SP-49 (cell line): ENCODE measurements around a stretch of chr4.

- PRO-cap, result no peak
These were observed 28.5 kb downstream of the RHOH start for GRCh38 chr4:40225276-40225867.

DNA sequence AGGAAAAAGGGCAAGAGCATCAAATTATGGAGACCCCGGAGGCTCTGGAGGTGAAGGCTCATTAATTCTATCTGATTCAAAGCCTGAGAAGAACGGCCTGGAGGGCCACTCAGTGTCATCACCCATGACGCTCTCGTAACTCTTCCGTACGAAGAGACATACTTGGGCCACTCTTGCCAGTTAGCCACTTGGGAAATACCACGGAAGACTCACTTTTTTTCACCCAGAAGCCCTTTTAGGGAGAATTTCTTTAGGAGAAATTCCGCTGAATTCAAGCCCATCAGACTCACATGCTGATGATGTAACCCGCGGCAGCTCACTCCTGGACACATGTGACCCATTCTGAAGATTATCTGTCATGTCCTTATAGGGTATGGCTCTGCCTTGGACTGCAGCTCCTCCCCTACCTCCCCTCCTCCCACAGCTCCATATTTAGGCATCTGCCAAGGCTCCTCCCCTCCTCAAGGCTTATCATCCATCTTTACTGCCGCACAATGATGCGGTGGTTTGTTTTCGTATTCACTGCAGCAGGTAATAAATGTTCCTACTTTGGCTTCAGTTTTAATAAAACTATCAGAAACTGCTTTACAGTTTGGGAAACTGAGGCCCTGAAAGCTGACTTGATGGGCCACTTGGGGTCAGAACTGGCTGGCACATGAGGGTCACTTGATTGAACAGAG, 41.9 kb downstream of the RHOH start:
- PRO-cap, result no peak

GRCh38 chr4:40241994-40242534, 45.2 kb downstream of the RHOH start:
- PRO-cap, result no peak

DNA sequence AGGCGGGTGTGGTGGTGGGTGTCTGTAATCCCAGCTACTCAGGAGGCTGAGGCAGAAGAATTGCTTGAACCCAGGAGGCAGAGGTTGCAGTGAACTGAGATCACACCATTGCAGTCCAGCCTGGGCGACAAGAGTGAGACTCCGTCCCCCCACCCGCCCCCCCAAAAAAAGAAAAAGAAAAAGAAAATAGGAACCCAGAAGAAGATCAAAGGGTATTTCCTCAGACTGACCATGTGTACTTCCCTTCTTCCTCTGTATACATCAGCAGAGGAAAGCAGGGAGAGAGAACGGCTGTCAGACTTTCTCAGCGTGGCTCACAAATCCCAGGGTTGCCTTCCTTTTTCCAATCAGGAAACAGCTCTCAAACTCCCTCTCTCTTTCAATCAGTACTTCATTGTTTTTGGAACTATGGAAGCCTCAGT, 59.0 kb downstream of the CHRNA9 start:
- PRO-cap, result no peak

- PRO-cap, result no peak
These were observed 98.3 kb downstream of the CHRNA9 start for GRCh38 chr4:40433391-40433908.

- PRO-cap, result no peak
These were observed 127.3 kb downstream of the CHRNA9 start for GRCh38 chr4:40462328-40462842.

DNA sequence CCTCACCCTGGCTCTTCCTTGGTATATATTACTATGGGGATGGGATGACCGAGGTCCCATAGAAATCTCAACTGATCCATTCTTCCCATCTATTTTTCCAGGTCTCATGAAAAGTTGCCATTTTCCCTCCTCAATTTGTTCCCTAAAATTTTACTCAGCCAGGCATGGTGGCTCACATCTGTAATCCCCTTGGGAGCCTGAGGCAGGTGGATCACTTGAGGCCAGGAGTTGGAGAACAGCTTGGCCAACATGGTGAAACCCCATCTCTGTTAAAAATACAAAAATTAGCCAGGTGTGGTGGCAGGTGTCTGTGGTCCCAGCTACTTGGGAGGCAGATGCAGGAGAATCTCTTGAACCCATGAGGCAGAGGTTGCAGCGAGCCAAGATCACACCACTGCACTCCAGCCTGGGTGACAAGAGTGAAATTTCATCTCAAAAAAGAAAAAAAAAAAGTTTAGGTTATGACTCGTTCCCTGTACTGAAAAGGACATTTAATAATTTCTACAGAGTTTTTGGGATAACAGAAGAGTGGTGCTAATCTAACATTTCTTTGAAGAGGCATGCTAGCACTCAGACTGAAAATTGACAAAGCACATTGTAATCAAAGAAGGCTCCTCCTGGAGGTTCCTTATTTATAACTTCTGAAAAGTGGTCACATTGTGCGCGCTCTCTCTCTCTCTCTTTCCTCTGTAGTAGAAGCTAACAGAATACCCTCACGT, 134.3 kb downstream of the RBM47 start:
- PRO-cap, result no peak

- PRO-cap, result no peak
These were observed 52.6 kb downstream of the RBM47 start for GRCh38 chr4:40576899-40577636.

DNA sequence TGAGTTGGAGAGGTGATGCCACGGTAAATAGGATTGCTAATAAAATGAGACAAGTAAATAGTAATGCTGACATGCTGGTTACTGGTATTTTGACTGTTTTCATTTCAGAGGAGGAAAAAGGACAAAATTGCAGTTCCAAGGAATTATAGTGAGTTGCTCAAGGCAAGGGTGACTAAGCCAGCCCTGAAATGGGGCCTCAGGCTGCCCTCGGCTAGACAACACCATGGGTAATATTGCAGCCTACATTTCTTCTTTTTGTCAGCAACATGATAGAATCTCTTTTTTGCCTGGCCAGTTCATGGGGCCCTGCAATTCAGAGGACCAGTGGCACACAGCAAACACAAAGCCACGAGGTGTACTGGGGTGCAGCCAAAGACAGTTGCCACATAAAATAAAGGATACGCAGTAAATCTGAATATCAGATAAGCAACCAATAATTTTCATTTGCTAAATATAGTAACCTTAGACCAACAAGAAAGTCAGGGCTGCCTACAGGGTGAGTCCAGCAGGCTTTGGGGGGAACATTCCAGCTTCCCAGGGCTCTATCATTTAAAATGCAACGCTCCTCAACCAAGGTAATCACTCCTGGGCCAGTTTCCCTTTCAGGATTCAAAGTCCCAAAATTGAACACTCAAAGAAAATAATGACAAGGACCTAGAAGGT, 41.8 kb downstream of the RBM47 start:
- PRO-cap, result no peak

DNA sequence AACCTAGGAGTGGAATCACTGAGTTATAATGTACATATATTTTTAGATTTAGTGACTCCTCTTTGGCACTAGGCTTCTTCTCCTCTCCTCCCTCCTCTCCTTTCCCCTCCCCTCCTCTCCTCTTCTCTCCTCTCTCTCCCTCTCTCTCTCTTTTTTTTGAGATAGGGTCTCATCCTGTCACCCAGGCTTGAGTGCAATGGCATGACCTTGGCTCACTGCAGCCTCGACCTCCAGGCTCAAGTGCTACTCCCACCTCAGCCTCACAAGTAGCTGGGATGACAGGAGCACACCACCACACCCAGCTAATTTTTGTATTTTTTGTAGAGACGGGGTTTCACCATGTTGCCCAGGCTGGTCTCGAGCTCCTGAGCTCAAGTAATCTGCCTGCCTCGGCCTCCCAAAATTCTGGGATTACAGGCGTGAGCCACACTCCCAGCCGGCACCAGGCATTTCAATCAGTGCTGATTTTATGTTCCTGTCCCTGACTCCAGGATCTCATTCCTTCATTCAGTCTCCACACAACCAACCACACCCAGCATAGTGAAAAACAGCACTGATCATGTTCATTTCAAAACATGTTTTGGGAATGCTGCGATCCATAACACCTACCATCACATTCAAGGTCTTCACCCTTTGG, 26.1 kb downstream of the RBM47 start:
- PRO-cap, result no peak

GRCh38 chr4:40625732-40626908, 3.5 kb downstream of the RBM47 start:
- PRO-cap, result no peak

GRCh38 chr4:40631097-40631307, 1.3 kb upstream of the RBM47 start:
- PRO-cap, result no peak

GRCh38 chr4:40721867-40722386, 27.8 kb upstream of the NSUN7 start:
- PRO-cap, result no peak

GRCh38 chr4:40734590-40734945, 15.2 kb upstream of the NSUN7 start:
- PRO-cap, result no peak

DNA sequence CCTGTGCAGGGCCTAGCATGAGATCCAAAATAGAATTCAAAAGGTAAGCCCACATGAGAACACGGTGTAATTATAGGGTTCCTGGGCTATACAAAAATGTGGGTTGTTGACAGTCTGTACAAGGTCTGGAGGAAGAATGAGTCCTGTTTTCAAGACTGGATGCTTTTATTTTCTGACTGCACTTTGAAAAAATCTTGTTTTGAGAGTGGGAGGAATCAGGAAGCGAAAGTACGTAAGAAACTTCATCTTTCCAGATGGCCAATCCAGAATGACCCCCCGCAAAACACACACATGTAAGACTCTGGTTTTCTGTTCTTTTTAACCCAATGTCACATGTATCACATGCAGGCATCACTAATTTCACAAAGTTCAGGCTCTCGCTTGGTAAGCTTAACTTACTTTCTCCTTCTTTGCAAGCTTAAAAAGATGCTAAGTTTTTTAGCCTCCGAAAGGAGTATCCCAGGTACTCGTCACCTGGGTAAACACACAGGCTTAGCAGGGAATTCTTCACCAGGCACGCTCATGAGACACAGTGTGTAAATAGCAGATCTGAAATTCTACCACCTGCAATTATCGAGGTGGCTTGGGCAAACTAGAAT, 90.5 kb downstream of the NSUN7 start:
- PRO-cap, result no peak

- PRO-cap, result no peak
These were observed 91.2 kb downstream of the NSUN7 start for GRCh38 chr4:40840952-40841441.

GRCh38 chr4:40998588-40999013, 215.7 kb downstream of the APBB2 start:
- PRO-cap, result no peak

DNA sequence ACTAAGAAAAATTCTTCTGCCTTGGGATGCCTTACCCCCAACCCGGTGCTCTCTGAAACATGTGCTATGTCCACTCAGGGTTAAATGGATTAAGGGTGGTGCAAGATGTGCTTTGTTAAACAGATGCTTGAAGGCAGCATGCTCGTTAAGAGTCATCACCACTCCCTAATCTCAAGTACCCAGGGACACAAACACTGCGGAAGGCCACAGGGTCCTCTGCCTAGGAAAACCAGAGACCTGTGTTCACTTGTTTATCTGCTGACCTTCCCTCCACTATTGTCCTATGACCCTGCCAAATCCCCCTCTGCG, 164.6 kb downstream of the APBB2 start:
- PRO-cap, result no peak

GRCh38 chr4:41050595-41051322, 163.6 kb downstream of the APBB2 start:
- PRO-cap, result no peak

- PRO-cap, result no peak
These were observed 84.9 kb downstream of the APBB2 start for GRCh38 chr4:41129237-41129955.